Neural progenitor cell (in vitro differentiated cells): ENCODE measurements around a stretch of chr19.

DNA sequence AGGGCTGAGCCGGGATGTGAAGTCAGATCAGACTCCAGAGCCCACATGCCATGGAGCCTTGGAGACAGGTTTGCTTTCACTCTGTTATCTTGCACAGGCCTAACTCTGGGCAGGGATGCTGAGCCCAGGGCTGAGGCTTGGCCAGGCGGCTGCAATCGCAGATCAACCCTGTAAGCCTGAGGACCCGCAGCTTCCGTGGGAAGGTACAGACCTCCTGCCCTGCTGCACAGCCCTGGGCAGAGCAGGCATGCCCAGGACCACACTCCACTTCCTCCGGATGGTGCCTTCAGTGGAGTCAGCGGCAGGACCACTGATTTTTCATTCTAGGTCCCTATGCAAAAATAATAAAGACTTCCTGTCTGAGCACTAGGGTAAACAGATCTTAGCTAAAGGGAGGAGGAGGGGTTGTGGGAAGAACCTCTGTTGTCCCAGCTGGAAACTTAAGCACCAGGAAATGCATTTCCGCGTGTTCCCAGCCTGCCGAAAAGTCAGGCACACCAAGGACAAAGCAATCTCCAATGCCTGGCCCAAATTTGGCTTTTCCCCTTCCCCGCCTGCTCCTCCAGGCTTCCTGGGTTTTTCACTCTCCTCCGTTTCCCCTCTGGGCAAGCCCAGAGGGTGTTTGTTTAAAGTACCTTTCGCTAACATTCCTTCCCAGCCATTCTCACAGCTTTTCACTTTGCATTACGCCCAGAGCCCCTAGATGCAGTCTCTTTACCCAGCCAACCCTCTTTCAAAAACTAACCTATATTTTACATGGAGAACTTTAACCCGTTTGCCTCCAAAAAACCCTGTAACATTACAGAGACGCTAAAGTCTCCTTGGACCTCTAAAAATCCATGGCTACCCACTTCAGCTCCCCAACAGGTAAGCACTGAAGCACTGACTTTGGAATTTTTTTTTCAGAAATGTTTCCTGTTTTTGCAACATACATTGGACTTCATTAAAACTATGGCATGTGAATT lies 87.5 kb downstream of the KCTD15 start:
- RAMPAGE, long total RNA = no peak

- RAMPAGE, long total RNA = no peak
Observed at GRCh38 chr19:34263655-34264275, 9.4 kb downstream of the GARRE1 start.

GRCh38 chr19:34313110-34313644 lies 51.8 kb upstream of the GPI start:
- RAMPAGE, long total RNA = no peak

GRCh38 chr19:34375491-34376211 lies 10.7 kb downstream of the GPI start:
- RAMPAGE, long total RNA = no peak

DNA sequence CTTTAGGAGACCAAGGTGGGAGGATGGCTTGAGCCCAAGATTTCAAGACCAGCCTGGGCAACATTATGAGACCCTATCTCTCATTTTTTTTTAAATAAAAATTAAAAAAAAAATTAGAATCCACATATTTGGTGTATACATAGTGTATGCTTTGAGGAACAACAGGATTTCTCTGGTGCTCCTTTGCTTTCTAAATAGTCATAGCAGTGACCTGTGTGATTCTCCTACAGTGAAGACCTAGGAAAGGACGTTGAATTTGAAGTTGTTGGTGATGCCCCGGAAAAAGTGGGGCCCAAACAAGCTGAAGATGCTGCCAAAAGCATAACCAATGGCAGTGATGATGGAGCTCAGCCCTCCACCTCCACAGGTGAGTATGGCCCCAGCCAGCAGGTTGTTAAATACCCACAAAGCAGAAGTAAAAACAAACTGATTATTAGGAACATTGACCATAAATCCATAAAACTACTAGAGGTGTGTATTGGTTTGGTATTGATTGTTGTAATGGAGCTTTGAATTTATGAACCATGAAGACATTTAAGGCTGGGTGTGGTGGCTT lies 14.8 kb upstream of the WTIP start:
- RAMPAGE, long total RNA = no peak

DNA sequence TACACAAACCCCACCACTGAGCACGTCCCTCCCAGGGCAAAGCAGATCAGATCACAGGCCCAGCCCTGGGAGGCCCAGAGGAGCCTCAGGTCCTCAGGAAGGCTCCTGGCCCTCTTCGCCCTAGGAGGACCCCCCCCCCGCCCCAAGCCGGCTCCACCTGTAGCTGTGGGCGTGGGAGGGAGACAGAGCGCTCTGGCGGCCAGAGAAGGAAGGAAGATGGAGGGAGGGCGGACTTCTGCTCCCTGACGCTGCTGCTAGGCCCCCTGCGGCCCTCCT lies 1.3 kb upstream of the ZNF181 start:
- RAMPAGE, long total RNA = no peak

- RAMPAGE, long total RNA = no peak
Observed at GRCh38 chr19:34837381-34837696, 64.3 kb upstream of the ZNF599 start.

- RAMPAGE, long total RNA = no peak
Observed at GRCh38 chr19:35110869-35111424, 4.7 kb upstream of the FXYD3 start.

DNA sequence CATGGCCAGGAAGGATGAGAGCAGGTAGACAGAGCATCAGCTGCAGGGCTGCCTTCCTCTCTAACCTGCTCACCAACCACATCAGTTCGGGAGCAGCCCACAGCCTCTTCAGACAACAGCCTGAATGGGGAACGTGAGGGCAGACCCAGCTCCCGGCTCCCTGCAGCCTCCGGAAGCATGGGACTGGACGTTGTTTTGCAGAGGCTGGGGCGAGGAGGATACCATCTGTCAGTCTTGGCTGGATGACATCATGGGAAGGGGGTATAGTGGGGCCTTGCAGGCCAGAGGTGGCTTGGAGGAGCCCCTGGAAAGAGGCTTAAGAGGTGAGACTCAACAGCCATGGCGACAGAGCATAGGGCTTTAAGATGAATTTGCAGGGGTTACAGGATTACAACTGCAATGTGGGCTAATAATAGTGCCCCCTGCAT lies 1.4 kb downstream of the FXYD3 start:
- RAMPAGE, long total RNA = no peak

DNA sequence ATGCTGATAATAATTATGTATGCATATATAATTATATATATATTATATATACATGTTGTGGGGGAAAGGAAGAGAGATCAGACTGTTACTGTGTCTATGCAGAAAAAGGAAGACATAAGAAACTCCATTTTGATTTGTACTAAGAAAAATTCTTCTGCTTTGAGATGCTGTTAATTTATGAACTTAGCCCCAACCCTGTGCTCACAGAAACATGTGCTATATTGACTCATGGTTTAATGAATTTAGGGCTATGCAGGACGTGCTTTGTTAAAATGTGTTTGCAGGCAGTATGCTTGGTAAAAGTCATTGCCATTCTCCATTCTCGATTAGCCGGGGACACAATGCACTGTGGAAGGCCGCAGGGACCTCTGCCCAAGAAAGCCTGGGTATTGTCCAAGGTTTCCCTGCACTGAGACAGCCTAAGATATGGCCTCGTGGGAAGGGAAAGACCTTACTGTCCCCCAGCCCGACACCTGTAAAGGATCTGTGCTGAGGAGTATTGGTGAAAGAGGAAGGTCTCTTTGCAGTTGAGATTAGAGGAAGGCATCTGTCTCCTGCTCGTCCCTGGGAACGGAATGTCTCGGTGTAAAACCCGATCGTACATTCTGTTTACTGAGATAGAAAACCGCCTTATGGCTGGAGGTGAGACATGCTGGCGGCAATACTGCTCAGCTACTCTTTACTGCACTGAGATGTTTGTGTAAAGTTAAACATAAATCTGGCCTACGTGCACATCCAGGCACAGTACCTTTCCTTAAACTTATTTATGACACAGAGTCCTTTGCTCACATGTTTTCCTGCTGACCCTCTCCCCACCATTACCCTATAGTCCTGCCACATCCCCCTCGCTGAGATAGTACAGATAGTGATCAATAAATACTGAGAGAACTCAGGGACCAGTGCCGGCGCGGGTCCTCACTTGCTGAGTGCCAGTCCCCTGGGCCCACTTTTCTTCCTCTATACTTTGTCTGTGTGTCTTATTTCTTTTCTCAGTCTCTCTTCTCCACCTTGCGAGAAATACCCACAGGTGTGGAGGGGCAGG lies 5.2 kb downstream of the LGI4 start:
- RAMPAGE, long total RNA = no peak

GRCh38 chr19:35138419-35138724 lies 252 bp upstream of the FXYD1 start:
- RAMPAGE, long total RNA = no peak

DNA sequence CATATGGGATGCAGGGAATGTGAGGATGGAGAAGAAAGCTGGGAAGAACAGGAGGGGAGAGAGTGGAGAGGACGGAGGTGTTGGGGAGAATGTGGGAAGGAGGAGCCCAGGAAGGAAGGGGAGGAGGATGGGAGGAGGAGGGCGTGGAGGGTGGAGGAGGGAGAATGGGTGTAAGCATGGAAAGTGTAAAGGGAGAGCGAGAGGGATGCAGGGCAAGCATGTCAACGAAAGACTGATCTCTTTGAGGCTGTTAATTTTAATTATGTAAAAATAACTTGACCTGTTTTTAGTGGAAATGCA lies 2.0 kb upstream of the FXYD5 start:
- RAMPAGE, long total RNA = no peak

GRCh38 chr19:35163791-35164106 lies 9.2 kb downstream of the FXYD5 start:
- RAMPAGE, long total RNA = no peak

- RAMPAGE, long total RNA = no peak
Observed at GRCh38 chr19:35175804-35176091, 21.2 kb downstream of the FXYD5 start.

- RAMPAGE, long total RNA = no peak
Observed at GRCh38 chr19:35196782-35197367, 31.7 kb downstream of the FAM187B start.

GRCh38 chr19:35270962-35271373 lies 2.2 kb downstream of the USF2 start:
- RAMPAGE, long total RNA = no peak

DNA sequence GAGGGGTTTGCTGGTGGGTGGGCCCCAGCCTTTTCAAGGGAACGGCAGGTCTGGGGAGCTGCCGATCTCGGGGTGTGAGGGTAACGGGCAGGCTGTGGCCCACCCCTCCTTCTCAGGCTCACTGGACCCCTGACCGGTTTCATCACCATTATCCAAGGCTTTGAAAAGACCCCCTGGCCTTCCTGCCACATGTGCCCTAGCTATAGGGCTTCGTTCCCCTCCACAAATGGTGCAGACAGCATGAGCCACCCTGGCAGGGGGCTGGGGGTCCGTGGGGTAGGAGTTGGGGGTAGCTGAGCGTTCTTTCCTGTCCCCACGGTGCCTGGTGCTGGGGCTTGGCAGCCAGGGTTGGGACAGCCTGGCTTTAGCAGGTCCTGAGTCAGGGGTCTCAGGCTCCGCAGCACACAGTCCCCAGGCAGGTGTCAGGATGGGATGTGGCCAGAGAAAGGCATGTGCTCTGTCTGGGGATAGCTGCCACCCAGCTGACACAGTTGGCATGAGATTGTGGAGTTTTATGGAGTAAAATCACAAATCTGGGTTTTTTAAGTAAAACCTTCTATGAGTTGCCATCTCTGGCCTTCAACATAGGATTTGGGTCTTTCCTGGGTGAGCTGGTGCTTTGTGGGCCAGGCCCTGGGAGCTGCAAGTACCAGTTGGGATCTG lies 4.7 kb upstream of the HAMP start:
- RAMPAGE, long total RNA = no peak

DNA sequence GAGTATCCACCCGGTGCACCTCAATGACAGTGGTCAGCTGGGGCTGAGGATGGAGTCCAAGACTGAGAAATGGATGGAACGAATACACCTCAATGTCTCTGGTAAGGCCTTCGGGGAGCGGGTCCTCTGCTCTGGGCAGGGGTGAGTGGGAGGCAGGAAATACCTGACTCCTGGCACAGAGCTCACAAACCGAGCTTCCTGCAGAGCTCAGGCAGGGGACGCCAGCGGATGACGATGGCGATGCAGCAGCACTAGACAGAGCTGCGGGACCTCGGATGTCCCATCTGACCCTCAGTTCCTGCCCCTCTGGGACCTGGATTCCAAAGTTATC lies 3.8 kb downstream of the CD22 start:
- RAMPAGE, long total RNA = no peak

DNA sequence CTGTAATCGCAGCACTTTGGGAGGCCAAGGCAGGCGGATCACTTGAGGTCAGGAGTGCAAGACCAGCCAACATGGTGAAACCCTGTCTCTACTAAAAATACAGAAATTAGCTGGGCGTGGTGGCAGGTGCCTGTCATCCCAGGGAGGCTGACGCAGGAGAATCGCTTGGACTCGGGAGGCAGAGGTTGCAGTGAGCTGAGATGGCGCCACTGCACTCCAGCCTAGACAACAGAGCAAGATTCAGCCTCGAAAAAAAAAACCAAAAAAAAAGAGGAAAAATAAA lies 453 bp upstream of the FFAR2 start:
- RAMPAGE, long total RNA = no peak

DNA sequence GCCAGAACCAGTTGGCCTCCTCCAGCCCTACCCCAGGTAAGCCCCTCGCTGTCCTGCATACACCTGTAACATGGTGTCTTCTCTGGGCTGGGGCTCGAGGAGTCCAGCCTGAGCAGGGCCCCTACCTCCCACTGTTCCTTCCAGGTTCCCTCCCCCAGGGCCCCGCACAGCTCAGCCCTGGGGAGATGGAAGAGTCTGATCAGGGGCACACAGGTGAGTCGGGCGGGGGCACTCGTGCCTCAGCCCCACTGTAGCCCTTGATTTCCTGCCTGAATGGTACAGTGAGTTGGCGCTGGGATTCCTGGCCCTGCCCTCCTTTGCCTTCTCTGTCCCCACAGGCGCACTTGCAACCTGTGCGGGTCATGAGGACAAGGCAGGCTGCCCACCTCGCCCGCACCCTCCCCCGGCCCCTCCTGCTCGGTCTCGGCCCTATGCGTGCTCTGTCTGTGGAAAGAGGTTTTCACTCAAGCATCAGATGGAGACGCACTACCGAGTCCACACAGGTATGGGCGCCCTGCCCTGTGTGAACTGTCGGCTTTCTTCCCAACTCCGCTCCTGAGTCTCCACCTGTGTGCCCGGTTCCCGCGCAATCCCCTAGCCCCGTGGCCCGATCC lies 1.9 kb upstream of the KMT2B start:
- RAMPAGE, long total RNA = no peak